BE2C (cell line): ENCODE measurements around the gene ACSS1.

DNA sequence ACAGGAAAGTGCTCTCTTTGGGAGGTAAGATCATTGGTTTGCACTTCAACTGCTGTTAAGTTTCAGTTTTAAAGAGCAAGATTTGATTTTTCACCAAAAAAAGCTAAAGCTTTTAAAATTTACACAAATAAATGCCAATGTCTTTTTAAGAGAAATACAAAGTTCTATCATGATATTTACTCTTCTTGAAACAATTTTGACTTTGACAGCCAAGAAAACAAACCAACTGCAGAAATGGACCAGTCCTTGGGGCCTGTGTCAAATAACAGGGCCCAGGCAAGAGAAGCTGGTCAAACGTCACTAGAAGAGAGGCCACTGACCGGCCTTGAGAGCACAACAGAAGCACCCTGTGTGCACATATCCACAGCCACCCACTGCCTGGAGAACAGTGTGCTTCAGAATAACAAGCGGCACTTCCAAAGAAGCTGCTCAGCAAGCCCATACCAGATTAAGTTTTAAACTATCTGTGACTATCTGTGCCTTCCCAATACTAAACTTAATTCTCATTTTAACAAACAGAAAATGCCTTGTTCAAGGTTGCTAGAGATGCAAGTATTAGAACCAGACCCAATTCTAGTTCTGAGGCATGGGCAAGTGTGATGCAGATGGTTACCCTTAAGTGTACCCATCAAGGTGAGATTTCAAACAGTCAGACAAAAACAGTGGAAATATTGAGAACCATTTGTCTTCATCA is 14.7 kb downstream of the APMAP start:
- RRBS = no CpG with 5 or more reads among the region's 3 CpGs

GRCh38 chr20:24998561-24999210 is 6.1 kb upstream of the APMAP start:
- RRBS = no CpG with 5 or more reads among the region's 9 CpGs

DNA sequence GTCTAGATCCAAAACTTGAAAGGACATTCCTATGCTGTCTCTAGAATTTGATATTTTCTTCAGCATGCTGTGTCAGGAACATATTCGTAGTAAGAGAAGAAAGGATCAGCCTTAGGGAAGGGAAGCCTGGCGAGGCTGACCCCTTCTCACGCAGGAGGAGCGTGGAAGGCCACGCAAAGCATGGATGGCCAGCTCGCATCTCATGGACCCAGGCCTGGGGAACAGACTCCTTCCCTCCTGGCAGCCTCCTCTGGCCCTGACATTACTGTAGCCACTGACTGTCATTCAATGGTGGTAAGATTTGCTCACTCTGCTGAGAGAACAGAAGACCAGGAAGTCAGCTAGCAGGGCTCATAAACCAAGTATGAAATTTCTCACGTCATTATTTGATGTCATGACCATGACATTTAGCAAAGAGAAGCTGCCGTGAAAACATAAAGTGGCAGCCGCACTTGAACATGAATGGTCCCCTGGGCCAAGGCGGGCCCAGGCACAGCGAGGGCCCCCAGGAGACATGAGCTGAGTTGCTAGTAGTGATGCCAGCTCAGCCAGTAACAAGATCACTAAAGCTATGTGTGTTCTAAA is 20.3 kb downstream of the ACSS1 start:
- RRBS = no CpG with 5 or more reads among the region's 11 CpGs

DNA sequence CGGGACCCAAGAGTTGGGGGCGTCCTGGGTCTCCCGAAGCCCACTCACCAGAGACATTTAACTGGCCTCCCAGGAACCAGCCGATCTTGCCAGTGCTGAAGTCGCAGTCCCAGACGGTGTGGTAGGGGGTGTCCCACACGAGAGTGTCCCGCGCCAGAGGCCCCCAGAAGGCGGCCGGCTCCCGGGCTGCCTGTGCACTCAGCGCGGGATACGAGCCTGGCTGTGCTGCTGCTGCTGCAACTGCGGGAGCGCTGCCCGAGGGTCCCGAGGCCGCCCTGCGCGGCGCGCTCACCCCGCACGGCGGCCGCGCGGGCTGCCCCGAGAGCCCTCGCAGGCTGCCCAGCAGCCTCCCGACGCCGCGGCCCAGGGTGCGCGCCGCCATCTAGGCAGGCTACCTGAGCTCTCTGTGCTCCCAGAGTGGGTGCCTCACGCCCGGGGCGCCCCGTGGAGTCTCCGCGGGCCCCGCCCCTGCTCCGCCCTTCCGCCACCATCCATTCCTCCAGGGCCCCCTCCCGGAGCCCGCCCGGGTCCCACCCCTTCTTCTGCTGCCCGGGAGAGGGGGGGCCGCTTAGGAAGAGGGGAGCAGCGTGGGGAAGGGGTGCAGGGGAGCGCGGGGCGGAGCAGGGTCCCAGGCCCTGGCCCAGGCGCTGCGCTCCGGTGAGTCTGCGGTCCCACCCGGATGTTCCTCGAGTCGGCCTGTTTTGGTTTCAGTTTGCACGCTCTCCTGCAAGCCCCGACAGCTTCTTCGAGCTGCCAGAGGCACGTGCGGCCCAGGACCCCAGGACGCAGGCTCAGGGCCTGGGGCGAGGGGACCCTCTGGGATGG is at the start of gene ACSS1:
TSS of gene ACSS1 (minus strand) at position 419 of the 825 bp plus-strand sequence.
- RRBS = 5% methylated on average over 13 of the region's 71 CpGs

DNA sequence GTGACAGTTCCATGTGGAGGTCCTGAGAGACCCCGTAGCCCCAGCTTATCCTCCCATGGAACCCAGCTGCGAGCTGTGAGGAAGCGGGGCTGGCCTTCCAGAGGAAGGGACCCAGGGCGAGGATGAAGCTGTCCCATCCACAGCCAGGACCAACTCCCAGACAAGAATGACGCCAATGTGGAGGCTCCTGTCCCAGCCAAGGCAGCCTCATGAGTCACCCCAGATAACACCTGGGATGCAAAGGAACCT is 2.1 kb upstream of the ACSS1 start:
- RRBS = no CpG with 5 or more reads among the region's 5 CpGs

- RRBS = no CpG with 5 or more reads among the region's 12 CpGs
Measured at GRCh38 chr20:25225525-25226098, 22.3 kb upstream of the PYGB start.

- RRBS = 3% methylated on average over 9 of the region's 52 CpGs
Measured at GRCh38 chr20:25247049-25247875, 623 bp upstream of the PYGB start.

DNA sequence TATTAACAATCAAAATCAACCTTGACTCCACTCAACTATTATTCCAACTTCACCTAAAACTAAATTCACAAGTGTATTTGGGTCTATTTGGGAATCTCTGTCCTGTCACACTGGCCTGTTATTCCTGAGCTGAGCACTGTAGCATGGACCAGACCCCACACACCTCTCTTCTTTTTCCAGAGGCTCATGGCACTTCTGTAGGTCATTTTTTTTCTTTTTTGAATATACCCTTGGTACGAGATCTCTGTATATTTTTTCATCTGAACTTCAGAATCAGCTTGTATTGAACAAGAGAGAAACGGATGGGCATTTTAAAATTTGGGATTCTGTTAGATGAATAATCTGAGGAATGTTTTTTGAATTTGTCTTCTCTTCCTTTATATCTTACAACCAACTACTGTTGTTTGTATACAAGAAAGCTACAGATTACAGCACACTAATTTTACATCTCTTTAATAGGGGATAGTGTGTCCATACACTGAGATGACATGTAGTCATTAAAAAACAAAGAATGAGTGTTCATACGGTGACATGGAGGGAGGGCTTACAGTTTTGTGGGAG is 23.8 kb downstream of the ABHD12 start:
- RRBS = no CpG with 5 or more reads among the region's 3 CpGs

- RRBS = no CpG with 5 or more reads among the region's 6 CpGs
Measured at GRCh38 chr20:25454211-25454457, 46.7 kb downstream of the GINS1 start.

GRCh38 chr20:25462189-25462713 is 54.8 kb downstream of the GINS1 start:
- RRBS = no CpG with 5 or more reads among the region's 9 CpGs

DNA sequence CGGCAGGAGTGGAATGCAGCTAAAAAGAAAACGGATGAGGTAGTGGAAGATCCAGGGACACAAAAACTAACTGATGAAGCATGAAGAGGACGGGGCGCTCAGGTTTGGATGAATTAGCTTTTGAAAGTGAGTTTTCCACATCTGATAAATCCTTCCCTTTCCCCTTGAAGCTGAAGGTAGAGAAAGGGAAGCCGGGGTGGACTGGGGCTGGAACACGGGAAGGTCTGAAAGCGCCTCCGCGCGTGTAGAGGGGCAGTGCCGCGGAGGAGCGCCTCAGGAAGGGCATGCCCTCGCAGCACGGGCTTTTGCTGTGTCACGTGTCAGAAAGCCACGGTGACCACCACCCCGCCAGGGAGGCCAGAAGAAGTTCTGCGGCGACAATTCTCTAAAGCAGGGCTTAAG is 848 bp downstream of the NANP start:
- RRBS = no CpG with 5 or more reads among the region's 20 CpGs

DNA sequence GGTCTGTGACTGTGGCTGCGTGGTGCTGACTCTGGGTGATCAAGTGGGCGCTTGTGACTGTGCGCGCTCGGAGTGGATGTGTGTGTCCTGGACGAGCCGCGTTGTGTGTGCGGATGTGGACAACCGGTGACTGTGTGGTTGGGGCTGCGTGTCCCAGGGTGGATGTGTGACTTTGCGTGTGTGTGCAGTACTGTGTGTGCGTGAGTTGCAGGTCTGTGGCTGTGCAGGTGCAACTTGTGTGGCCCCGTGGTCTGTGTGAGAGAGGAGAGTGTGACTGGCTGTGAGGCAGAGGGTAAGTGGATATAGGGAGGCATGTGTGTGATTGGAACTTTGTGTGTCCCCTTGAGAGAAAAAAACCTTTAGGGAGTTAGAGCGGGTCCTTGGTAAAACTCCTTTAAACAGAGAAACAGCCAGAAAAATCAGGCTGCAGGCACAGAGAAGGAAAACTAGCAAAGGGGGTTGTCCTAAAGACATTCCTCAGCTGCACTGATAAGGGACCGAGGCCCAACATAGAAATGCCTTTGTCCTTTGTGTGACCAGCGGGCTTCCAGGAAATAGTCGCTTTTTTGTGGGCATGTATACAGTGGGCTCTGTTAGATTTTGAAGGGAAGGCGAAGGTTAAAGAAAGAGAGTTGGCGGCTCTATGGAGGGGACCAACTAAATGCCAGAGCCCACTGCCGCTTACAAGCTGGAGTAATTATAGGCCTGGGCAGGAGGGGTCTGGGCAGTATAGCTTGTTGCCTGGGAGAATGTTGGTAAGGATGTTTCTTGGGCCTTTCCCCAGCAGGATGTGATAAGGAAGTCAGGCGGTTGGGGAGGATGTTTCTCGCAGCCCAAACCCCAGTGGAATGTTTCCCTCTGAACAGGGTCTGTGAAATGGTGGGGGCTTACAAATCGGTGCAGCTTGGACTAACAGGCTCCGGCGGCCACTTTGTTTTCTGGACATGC is 313.6 kb upstream of the ZNF337 start:
- RRBS = no CpG with 5 or more reads among the region's 26 CpGs

DNA sequence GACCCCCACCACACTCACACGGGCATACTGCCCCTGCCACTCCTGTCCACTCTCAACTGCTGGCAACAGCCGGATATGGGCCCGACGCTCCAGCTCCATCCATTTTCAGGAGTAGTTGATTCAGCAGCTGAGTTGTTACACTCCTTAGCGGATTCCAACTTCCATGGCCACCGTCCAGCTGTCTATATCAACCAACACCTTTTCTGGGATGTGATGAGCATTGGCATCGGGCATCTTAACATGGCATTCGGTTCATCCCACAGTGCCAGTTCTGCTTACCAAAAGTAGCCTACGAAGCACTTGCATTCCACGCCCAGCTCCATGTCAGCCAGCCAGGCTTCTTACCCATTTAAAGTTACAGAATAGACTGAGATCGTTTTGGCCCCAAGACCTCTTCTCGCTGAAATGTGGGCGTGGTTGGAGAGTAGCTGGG is 743.2 kb upstream of the DEFB115 start:
- RRBS = no CpG with 5 or more reads among the region's 13 CpGs

GRCh38 chr20:30611503-30612033 is 645.9 kb upstream of the DEFB115 start:
- RRBS = no CpG with 5 or more reads among the region's 11 CpGs

DNA sequence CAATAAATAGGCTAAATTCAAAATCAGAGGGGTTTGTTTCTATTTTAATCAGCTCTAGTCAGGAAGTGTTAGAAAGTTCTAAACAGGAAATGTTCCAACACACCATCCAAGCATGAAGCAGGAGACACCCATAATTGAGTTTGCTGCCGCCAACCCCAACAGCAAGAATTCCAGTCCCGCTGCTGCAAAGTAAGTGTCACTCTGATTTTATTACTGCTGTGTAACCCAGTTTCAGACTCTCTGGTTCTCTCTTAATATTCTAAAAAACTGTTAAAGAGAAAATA is 431.8 kb upstream of the DEFB115 start:
- RRBS = no CpG with 5 or more reads among the region's 2 CpGs

GRCh38 chr20:31515493-31516608 is 1.6 kb downstream of the HM13 start:
- RRBS = no CpG with 5 or more reads among the region's 8 CpGs

- RRBS = no CpG with 5 or more reads among the region's 11 CpGs
Measured at GRCh38 chr20:31606766-31607870, 2.0 kb downstream of the ID1 start.

DNA sequence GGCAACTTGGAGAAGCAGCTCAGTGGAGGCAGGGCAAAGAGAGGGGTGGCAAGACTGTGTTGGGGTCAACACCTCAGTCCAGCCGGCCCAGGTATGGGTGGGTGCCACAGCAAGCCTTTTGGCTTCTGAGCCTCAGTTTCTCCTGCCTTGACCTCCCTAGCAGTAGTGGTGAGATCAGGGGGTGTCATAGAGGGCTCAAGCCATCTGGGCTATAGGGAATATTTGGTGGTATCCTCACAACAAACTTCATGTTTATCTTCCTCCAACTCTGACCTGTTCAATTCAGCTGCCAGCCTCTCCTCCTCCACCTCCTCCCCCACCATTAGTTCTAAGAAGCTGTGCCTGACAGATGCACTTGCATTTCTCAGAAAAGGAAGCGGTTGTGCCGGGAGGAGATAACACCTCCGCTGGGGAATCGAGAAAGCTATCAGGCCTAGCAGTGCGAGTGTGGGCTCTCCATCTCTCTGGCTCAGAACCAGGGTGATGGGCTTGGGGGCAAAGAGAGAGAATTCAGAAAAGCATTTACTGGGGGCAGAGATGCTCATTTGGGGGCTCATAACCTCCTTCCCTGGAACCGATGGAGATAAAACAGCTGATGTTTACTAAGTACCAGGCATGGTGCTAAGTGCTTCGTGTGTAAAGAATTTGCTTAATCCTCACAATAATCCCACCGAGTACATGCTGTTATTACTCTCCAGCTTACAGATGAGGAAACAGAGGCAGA is 38.1 kb downstream of the COX4I2 start:
- RRBS = no CpG with 5 or more reads among the region's 9 CpGs

DNA sequence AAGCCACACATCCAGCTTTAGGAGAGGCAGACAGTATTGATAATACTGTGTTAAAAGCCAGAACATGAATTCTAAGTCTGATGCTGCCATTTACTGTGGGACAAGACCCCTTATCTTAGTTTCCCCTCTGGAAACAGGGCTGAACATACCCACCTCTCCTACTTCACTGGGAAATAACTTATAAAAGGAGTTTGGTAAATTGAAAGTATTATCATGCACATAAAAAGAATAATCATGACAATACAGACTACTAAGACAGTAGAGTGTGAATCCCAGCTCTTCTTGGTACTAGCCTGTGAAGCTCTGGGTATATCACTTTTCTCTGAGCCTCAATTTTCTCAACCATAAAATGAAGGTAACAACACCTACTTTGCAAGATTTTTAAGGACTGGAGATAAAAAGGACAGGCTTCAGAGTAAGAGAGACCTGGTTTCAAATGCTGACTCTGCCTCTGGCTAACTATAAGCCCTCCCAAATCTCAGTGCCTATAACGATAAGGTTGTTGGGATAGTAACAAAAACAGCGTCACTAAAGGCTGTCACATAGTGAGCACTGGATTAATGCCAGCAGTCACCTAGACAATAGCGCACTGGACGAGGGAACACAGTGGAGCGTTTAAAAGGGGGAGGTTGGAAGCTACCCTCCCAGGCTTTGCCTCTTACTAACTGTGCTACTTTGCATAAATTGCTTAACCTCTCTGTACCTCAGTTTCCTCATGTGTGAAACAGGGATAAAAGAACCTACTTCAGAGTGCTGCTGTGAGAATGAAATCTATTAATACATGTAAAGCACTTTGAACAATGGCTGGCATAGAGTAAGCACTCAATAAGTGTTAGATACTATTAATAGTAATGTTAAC is 10.8 kb downstream of the BCL2L1 start:
- RRBS = no CpG with 5 or more reads among the region's 5 CpGs

DNA sequence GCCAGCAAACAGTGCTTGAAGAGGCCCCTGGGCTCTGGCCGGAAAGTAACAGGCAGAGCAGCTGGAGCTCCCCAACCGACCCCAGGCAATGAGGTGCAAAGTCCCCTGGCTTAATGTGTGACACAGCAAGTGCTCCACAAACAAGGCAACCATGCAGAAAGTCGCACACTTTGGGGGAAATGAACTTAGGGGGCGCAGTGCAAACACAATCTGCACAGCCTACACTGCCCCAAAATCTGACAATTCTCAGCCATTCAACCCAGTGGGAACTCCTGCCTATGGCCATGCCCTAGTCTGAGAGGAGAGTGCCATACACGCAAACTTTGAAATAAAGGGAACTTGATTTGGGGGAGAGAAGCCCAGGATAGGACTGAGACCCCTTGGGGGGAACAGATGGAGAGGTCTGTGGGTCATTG is 1.8 kb downstream of the BCL2L1 start:
- RRBS = no CpG with 5 or more reads among the region's 5 CpGs